Psoas muscle (tissue), 2 donors: ENCODE measurements around a stretch of chr3.

DNA sequence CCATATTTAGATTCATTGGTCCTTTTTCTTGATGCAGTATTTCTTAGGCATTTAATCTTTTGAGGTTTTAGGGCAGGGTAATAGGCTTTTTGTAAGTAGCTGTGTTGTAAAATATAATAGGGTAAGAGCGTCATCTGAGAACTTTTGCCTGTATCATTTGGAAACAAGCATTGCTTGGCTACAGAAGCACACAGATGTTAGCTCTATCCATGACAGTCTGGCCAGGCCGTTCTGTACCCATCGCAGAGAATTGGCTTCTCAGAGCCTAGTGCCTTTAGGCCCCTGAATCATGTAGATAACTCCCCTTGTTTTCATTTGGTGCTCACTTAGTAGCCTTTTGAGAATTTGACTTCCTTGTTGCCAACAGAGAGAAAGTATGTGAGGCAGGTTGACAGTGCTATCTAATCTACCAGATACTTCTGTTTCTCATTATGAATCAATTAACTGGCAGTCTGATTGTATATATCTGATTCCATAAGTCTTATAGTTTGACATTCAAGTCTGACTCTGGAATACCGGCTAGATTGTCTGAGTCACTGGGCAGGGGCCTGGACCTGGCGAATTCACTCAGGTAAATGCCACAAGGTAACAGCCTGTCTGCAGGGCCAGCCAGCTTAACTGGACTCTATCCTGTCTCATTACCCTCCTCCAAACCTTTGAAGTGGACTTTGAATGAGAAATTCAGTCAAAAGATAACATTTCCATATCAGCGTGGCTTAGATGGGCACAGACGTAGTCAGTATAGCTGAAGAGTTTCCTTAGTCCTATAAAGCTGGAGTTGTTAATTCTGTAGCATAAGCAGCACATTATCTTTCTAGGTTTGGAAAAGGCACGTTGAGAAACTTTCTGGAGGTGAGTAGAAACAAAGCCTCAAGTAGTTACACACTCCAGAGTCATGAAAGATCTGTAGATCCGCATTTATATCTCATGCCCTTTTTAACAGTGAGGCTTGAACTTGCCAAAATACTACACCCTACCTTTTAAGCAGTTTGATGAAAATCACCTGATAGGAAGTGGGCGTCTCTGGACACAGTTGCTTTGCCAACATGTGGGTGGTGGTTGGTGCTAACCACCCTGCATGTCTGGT, 160.1 kb downstream of the GHSR start:
- PRO-cap, 2 experiments, result no peak in any of the 2 experiments

DNA sequence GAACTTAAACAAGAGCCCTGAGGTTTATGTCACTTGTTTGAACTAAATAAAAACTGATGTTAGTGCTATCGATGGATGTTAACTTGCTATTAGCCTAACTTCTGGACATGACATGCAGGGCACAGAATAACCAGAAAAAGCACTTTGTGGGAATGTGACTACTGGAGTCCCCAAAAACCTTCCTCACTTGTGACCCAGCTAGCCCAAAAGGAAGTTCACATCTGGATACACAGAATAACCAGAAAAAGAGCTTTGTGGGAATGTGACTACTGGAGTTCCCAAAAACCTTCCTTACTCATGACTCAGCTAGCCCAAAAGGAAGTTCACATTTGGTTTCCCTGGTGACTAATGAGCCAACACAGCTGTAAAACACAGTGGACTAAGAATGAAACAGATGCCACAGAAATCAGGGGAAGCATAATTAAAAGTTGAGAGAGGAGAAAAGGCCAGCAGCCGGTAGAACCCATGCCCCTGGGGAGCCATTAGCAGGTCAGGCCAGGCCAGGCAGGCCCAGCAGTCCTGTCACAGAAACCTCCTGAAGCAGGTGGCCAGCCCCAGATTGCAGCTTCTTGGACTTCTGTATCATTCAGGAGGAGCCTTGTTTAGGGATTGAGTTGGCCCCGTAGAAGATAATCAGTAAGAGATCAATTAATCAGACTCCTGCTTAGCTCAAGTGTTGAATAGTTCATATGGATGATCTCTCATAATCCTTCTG, 130.3 kb downstream of the GHSR start:
- PRO-cap, 2 experiments, result no peak in any of the 2 experiments

GRCh38 chr3:172367356-172368129, 80.7 kb downstream of the GHSR start:
- PRO-cap, 2 experiments, result no peak in any of the 2 experiments

DNA sequence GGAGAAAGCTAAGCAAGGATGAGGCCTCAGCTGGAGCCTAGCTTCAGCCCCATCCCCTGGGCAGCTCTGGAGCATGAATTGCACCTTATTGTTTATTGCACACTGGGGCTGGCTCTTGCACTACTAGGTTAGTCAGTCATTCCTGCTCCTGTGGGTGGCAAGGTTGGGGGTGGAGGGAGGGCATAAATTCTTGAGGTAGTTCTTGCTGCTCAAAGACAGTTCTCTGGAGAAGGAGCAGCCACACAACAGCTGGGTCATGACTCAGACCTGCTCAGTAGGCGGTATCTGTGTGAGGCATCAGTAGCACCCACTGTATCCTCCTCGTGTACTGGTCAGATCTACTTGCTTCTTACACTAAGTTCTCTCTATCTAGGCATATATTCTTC, 27.2 kb upstream of the TNFSF10 start:
- PRO-cap, 2 experiments, result no peak in any of the 2 experiments

DNA sequence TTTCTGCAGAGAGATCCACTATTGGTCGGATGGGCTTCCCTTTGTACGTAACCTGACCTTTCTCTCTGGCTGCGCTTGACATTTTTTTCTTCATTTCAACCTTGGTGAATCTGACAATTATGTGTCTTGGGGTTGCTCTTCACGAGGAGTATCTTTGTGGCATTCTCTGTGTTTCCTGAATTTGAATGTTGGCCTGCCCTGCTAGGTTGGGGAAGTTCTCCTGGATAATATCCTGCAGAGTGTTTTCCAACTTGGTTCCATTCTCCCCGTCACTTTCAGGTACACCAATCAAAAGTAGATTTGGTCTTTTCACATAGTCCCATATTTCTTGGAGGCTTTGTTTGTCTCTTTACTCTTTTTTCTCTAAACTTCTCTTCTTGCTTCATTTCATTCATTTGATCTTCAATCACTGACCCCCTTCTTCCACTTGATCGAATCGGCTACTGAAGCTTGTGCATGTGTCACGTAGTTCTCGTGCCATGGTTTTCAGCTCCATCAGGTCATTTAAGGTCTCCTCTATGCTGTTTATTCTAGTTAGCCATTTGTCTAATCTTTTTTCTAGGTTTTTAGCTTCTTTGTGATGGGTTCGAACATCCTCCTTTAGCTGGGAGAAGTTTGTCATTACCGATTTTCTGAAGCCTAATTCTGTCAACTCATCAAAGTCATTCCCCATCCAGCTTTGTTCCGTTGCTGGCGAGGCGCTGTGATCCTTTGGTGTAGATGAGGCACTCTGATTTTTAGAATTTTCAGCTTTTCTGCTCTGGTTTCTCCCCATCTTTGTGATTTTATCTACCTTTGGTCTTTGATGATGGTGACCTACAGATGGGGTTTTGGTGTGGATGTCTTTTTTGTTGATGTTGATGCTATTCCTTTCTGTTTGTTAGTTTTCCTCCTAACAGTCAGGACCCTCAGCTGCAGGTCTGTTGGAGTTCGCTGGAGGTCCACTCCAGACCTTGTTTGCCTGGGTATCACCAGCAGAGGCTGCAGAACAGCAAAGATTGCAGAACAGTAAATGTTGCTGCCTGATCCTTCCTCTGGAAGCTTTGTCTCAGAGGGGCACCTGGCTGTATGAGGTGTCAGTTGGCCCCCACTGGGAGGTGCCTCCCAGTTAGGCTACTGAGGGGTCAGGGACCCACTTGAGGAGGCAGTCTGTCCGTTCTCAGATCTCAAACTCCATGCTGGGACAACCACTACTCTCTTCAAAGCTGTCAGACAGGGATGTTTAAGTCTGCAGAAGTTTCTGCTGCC, 46.1 kb downstream of the NCEH1 start:
- PRO-cap, 2 experiments, result no peak in any of the 2 experiments

GRCh38 chr3:172665932-172666311, 44.9 kb downstream of the NCEH1 start:
- PRO-cap, 2 experiments, result no peak in any of the 2 experiments

DNA sequence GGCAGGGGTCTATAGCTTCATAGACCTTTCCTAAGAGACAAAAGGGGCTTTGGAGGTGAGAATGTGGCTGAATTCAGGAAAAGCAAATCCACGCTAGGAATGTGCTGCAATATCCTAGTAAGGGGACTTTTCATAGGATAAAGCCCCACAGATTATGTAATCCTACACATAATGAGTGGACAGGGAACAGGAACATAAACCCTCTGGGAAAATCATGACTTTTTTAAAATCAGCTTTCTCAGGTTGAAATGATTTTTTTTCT, 1.4 kb downstream of the NCEH1 start:
- PRO-cap, 2 experiments, result no peak in any of the 2 experiments

DNA sequence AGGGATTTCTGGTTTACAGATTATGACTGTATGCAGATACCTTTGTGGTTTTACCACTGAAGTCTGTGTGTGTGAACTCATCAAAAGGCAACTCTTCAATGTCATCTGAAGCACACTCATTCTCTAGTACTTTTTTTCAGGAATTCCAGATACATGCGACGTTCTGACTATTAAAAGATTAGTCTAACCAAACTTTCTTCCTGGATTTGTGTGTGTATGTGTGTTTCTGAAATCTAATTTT, 188.6 kb downstream of the NLGN1 start:
- PRO-cap, 2 experiments, result no peak in any of the 2 experiments

DNA sequence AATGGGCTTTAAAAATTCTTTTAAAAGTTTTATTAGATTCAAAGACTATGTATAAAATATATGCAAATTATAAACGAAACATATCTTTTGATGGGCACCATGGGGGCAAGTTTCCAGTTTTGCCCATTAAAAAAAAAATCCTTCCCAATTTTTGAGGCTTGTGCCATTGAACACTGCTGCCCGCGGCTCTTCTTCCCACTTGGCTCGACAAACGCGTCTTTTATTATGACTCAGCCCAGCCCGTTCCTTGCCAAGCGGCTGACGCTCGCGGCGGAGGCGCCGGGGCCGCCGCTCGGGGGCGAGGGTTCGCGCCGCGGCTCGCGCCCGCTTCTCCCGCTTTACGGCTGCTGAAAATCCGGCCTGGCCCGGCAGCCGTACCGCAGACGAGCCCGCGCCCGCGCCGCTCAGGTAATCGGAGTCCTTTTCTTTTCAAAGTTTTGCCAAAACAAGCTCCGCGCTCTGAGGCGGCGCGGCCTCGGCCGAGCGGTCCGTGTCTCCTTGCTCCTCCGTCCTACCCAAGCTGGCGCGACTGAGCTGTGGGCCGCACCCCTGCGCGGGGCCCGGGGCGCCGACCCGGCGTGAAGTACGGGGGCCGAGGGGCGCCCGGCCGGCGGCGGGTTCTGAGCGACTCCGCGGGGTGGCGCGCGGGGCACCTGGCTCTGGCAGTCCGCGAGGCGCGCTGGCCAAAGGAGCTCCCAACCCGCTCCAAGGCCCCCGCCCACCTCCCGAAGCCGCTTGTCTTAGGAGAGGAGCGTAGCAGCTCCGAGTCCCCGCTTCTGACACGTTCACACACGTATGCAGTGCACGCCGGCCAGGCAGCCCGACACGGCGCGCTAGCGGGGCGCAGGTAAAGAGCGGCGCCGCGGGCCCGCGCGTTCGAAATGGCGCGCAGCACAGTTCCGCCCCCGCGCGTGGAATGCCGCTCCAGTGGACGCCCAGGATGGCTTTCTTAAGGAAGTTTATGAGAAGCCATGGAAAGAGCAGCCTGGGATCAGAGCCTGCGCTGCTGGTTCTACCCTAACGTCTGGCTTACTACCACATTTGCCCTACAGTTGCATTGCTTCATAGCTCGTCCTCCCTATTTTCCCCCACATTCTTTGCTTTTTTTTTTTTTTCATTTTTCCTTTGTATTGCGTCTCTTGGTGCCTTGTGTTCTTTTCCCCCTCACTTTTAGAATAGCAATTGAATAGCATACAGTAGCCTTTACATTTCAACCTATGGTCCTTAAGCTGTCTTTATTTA, 418.1 kb upstream of the NAALADL2 start:
- PRO-cap, 2 experiments, result peak in 2 of 2 experiments; most common plus-strand start position 382 of the sequence (in 2); most common minus-strand start position 194 of the sequence (in 2)

- PRO-cap, 2 experiments, result no peak in any of the 2 experiments
These were observed 835.3 kb downstream of the TBL1XR1 start for GRCh38 chr3:176361917-176362400.

- PRO-cap, 2 experiments, result no peak in any of the 2 experiments
These were observed 290.9 kb downstream of the TBL1XR1 start for GRCh38 chr3:176906414-176906798.

DNA sequence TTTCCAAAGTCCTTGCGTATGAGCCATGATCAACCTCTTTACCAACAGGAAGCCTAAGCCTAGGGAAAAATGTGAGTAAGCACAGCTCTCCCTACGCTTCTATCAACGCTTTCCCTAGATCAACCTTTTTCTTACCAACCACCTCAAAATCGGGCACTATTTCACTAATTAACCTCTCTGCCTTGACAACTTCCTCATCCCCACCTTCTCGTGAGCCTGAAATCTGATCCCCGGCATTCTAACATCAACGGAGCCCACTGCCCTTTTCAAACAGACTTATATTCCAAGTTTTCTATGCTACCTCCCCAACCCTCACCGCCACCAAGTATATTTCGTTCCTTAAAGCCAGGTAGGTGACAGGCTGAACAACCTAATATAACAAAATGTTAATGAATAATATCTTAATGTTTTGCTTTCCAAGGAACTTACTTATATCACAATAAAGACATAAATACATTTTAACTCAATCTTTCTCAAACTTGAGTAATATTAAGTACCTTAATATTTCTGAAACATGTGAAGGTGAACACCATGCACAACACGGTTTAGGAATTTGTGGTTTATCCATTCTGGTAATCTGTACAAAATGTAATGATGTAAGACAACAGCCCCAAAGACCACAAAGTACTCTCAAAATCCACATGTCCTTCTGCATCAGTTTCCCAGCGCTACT, 122.8 kb downstream of the TBL1XR1 start:
- PRO-cap, 2 experiments, result no peak in any of the 2 experiments

DNA sequence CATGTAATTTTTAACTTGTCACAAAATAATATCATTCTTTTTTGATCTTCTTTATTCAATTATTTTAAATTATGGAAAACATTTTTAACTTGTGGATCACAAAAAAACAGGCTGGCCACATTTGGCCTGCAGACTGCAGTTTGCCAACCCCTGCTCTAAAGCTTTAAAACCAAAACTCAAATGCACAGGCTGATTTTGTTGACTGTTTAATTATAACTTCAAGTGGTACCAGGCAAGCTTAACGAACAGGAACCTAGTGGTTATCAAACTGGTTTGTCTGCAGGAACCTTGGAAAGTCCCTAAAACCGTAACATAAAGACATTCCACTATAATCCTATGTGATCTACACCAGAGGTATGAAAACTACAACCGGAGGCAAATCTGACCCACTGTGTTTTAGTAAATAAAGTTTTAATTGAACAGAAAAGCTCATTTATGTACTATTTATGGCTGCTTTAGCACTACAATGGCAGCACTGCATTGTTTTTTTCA, 52.4 kb downstream of the TBL1XR1 start:
- PRO-cap, 2 experiments, result no peak in any of the 2 experiments

- PRO-cap, 2 experiments, result no peak in any of the 2 experiments
These were observed 51.7 kb downstream of the TBL1XR1 start for GRCh38 chr3:177145347-177146150.

- PRO-cap, 2 experiments, result no peak in any of the 2 experiments
These were observed 125.6 kb upstream of the TBL1XR1 start for GRCh38 chr3:177322890-177323212.

GRCh38 chr3:177358980-177359392, 161.7 kb upstream of the TBL1XR1 start:
- PRO-cap, 2 experiments, result no peak in any of the 2 experiments

GRCh38 chr3:177427075-177427828, 230.0 kb upstream of the TBL1XR1 start:
- PRO-cap, 2 experiments, result no peak in any of the 2 experiments

DNA sequence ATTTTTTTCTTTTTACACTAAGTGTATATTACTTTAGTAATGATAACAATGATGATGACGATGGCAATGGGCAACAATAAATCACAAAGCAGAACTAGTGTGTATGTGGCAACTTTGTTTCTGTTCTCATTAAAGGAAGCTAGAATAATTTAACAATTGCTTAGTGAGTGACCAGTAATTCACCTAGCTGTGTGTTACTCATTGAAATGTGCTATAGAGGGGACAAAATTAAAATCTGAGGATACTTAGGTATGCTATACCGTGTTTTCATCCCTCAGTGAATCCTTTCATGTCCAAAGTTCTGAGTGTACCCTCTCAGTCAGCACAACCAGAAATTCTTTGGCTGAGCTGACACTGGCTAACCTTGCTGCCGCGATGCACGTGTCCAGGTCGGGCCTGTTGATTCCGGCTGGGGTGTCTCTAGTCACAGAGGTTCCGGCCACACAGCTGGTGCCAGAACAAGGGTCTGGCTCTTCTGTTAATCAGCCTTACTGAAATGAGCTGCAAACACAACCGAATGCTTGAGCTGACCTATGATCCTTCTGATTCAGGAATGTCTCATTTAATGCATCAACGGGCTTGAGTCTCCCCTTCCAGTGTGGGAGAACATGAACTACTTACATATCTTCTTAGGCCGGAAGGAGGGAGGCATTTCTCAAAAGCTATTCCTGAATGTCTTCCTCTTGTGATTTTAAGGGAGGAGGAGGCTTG, 318.7 kb upstream of the TBL1XR1 start:
- PRO-cap, 2 experiments, result no peak in any of the 2 experiments

DNA sequence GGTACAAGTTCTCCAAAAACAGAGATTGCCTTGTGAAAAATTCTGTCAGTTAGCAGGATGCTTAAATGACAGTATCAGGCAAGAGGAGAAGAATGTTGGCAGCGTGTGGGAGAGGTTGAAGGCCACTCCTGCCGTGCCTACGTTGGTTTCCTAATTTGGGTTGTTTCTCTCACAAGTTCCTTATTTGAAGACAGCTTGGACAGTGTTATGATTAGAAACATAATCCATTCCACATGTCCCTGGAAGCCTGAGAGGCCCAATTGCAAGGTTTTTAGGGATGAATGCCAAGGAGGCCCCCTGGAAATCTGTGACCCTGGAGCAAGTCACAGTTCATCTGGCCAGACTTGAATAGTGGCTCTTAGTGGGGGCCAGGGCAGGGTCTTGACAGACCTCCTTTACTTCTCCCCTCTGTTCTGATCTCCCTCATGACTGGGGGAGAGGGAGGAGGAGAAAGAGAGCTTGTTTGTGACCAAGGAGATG, 584.4 kb upstream of the TBL1XR1 start:
- PRO-cap, 2 experiments, result no peak in any of the 2 experiments

- PRO-cap, 2 experiments, result no peak in any of the 2 experiments
These were observed 81.4 kb upstream of the KCNMB2 start for GRCh38 chr3:178454846-178455158.